Skeletal muscle satellite cell (primary cell): ENCODE measurements around the gene SPAG8.

GRCh38 chr9:35603485-35603916 is 1.6 kb upstream of the TESK1 start:
- CAGE, long polyA plus RNA, result no peak

DNA sequence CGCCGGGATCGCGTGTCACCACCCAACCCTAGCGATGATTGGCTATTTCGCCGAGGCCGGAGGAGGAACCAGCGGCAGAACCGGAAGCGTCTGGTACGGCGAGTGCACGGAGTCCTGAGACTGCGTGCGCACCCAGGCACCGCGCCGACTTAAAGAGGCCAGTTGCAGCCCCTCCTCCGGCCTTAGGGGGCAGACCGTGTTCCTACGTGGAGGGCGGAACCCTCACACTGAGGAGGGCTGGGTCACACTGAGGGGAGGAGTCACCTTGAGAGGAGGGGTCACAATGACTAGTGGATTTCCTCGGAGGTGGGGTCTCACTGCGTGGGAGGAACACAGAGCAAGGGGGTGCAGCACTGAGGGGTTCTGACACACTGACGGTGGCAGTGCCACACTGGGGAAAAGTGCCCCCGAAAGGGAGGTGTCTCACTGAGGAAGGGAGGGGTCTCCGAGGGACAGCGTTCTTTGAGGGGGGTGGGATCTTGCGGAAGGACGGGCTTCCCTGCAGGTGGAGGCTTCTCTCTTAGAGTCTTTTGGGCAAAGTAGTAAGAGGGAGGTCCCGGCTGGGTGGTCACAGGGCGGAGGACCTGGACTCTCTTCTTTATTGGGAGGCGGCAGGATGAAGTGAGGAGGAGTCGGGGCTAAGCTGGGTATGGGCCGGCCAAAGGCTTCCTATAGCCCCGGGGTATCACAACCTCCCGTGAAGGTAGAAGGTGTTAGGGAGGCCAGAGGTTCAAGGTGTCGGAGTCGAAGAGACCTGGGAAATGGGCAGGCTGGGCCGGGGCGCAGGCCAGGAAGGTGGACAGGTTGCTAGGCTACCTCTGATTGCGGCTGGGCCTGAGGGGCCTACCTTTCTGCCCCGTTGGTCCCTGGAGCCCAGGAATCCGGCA is 715 bp upstream of the TESK1 start:
- CAGE, long polyA plus RNA, result no peak

DNA sequence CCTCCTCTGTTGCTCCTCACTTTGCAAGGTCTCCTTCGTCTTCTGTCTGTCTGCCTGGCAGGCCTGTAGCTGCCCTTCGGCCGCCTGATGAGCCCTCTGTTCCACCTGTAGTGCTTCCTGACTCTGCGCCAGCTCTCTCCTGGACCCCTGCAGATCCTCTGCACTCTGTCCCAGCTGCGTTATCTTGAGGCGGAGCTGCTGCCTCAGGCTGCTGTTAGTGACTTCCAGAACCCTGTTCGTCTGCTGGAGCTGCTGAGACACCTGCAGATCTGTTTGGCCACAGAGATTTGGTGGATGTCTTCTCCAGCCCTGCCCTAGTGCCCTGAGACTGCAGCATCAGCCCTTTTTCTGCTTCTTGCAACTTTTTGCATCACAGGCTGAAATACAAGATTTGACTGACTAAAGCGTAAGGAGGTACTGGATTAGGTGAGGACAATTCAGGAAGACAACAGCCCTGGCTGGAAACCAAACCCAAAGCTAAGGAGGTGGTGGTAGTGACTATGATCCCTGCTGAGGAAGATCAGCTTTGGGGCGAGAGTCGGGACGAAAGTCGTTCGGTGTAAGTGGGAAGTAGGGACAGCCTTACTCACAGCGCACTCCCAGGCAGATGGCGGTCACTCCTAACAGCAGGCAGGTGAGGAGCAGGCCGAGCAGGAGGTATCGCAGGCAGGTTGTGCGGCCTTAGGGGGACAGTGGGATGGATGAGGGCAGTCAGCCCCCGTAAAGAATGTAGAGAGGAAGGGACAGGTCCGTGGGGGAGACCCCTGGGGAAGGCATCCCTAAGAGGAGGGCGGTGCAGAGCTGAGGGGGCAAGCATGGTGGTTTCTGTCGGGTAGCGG is 2.0 kb downstream of the CD72 start:
- CAGE, long polyA plus RNA, result no peak

DNA sequence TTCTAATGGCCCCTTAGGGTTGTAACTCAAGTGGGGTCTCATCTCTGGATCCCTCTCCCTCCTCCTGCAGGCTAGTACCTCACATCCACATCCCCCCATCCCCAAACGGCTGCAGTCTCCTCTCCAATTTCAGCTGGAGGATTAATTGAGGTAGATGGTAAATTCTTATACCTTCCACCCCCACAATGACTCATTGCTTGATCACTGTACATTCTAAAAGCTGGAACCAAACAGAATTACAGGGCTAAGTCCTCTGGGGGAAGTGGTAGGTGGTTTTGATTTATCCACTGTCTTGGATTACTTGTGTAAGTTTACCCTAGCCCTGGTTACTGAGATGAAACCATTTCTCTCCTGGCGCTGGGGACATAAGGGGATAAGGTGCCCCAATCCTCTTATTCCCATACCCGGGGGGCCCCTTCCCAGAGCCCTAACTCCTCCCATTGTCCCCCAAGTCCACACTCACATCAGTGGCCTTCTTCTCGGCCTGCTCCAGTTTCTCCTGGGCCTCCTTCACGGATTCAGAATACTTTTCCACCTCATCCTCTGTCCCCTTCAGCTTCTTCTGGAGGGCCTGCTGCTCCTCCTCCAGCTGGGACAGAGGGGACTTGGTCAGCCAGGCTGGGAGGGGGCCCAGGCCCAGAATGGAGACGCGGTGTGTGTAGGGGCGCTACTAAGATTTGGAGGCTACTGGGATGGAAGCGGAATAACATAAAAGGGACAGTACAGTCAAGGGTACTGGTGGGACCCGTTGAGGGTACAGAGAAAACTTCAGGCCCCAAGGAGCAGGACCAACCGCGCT is 843 bp downstream of the TPM2 start:
- CAGE, long polyA plus RNA, result no peak

- CAGE, long polyA plus RNA, result no peak
These were observed 8.5 kb upstream of the TPM2 start for GRCh38 chr9:35697885-35698989.

DNA sequence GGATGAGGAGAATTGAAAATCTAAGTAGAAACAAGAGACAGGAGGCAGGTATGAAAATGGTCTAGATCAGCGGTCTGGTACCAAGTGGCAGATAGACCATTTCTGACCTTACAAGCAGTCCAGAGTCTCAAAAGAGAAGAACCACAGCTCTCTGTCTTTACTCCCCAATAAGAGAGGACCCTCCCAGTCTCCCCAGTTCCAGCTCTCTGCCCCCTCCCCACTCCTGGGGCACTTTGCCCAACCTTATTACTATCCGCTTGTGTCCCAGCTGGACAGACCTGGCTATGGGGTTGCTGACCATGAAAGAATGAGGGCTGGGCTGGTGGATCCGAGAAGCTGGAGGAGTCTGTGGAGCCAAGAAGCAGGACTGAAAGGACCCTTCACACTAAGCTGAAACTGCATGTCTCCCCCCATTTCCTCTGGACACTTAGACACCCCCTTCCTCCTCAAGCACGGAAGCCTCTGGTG is 4.6 kb downstream of the TLN1 start:
- CAGE, long polyA plus RNA, result no peak

DNA sequence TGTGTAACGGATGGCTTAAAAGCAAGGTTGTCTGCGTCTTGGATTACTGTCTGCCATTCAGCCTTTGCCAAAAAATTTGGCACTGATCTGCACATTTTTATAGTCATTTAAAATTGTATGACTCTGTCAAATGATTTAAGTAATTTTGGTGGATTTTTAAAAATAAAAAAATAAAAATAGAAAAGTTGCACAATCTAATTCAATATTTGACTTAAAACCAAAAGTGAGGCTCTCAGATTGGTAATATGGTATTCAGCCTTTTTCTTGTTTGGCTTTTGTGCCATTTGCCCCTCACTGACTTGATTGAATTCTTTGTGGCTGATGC is 3.6 kb upstream of the MSMP start:
- CAGE, long polyA plus RNA, result no peak

DNA sequence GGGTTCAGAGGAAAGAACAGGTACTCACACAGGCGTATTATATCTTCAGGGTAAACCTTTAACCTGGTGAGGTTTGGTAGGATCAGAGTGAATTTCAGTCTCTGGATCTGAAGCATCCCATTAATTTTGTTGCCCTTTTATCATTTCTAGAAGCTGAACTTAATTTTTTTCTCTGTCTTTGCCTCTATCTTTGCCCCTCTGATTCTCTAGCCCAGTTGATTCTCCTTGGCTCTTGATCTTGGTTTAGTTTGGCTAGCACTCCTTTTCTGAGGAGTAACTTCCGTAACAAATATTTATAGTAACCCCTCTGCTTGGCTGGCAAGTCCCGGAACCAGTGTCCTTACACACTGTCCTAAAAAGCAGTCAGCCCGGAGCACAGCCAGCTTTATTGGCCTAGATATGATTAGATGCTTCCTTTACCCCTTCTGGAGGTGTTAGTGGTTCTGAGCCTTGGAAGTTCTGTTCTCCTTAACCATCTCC is 16.9 kb upstream of the MSMP start:
- CAGE, long polyA plus RNA, result no peak

DNA sequence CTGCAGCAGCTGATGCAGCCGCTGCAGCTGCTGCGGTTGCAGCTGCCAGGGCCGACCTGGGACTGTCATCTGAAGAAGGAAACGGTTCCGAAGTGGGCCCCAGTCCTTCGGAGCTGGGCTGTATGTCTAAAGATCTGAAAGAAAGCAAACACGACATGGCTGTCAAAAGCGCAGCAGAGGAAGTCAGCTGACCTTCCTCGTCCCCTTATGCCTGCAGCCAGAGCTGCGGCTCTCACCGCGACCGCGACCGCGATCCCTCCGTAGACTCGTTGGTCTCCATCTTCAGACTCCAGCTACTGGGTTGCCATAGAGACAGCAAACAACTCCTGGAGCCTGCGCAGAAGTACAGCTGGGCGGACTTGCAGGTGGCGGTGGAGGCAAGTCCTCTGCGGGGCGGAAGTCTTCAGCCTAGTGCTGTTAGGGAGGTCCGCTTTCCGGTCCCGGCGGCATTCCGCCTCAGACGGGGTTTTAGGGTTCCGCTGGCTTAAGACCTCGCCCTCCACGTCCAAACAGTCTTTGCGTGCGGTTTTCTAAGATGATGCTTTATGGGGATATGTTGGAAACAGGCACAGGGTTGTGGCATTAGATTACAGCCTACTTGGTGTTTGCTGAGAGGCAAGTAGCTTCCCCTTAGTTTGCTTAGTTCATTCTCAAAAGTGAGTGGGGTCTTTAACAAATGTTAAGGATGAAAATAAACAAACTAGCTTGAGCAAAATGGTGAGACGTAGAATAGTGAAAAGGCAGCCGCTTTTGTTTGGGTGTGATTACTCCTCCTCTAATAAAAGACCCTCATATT is at the start of gene SPAG8:
Gene SPAG8 (minus strand): TSS at position 395 of the 796 bp plus-strand sequence.
- CAGE, long polyA plus RNA, result start-site peak on the minus strand centred at position 398 of the sequence, 26 bp wide, 9 and 20 reads in 2 replicates

GRCh38 chr9:35834751-35835739 is 6.0 kb downstream of the TMEM8B start:
- CAGE, long polyA plus RNA, result no peak

DNA sequence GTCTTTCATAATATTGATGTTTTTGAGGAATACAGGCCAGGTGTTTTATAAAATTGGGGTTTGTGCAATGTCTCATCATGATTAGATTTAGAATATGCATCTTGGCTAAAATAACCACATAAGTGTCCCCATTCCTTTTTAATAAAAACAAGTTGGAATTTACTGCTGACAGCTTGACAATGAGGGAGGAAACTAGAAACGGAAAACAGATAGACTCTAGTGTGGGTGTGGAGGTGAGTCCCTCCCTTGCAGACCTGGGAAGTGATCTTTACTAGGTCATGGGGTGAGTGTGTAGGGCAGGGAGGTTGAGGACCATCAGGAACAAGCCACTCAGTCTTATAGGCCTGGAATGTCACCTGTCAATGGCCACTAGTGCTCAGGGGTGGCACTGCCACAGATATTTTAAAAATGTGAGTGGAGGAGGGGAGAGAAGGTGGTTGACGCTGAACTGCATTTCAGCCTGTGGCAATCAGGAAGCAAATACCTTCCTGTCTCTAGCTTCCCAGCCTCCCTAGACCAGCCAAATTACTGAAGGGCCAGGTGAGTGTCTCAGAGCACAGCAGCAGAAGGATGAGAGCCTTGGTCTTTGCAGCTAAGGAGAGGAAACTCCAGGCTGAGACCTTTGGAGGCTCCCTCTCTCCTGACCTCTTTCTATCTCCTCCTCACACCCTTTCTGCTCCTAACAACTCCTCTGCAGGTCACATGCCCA is 9.0 kb downstream of the OR2S2 start:
- CAGE, long polyA plus RNA, result no peak

GRCh38 chr9:36136921-36138020 is 738 bp downstream of the GLIPR2 start:
- CAGE, long polyA plus RNA, result no peak

- CAGE, long polyA plus RNA, result no peak
These were observed 14.2 kb downstream of the GLIPR2 start for GRCh38 chr9:36150520-36151257.

DNA sequence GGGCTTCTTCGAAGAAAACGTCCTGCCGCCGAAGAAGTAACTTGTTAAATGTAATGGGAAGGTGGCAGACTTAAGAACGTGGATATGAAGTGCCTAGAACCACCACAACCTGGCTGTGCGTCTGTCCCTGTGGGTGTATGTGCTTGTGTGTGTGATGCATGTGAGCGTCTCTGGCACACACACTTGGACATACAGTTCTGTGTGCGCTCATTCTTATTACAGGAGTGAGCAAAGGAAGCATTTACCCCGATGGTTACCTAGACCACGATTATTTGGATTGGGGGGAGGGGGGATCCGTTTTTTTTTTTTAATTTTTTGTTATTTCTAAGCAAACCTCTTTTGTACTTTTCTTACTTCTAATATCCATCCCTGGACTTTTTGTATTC is 6.7 kb upstream of the CCIN start:
- CAGE, long polyA plus RNA, result no peak

GRCh38 chr9:36349531-36350417 is 50.3 kb downstream of the RNF38 start:
- CAGE, long polyA plus RNA, result no peak

DNA sequence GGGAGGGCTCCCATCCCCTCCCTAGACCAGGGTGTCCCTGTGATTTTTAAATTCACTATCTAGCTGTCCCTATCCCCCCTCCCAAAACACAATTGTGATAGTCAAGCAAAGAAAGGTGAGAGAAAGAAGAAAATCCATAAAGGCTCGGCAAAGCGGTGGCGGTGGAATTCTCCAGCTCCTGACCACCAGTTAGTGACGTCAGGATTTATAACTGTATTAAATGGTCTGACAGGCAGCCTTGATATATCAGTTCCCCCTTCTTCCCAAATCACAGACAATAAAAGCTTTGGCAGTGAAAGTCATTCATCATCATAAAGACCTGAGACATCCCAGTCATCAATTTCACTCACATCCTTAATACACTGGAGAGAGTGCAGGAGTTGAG is 132.1 kb downstream of the PAX5 start:
- CAGE, long polyA plus RNA, result no peak

DNA sequence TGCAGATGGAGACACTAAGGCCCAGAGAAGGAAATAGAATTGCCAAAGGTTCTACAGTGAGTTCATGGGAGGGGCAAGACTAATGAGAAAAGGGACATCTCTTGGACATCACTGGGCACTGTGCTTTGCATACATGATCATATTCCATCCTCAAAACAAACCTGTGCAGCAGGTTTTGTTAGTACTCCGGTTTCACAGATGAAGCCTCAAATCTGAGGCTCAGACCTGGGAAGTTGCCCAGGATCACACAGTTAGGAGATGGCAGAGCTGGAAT is 13.3 kb upstream of the PAX5 start:
- CAGE, long polyA plus RNA, result no peak

DNA sequence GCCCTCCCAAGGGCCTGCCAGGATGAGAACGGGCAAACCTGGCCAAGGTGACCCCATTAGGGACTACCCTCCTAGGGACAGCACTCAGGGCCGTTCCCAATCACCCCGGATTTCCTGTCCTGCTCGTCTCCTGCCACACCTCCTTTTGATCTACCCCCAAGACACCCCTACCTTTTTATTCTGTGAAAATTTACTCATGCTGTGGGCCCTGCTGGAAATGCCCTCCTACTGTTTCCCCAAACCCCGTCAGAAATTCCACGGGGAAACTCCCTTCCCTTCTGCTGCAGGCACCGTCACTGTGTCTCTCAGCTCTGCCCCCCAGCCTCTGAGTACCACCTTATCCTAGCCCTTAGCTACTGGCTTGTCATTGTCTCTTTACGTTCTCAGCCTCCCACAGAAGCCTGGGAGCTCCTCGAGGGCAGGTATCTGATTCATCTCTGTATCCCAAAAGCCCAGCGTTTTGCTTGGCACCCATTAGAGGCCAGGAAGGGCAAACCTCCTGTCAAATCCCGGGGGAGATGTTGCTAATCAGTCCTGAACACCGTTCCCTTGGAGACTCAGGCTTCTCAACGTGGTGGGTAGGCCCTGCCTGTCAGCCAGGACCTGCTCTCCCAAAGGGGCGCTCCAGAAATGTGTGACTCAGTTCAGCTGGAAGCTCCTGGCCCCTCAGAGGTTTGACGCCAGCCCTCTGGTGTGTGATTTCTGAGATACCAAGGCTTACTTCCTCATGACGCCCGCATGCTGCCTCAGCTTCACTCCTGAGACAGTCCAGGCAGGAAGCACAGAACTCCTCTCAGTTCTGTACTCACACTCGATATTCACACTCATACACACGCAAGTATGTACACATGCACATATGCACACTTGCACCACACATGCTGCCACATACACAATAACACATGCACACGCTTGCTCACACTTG is 50.7 kb upstream of the GRHPR start:
- CAGE, long polyA plus RNA, result no peak

GRCh38 chr9:37408684-37409693 is 13.5 kb upstream of the GRHPR start:
- CAGE, long polyA plus RNA, result no peak

- CAGE, long polyA plus RNA, result no peak
These were observed 19.3 kb downstream of the GRHPR start for GRCh38 chr9:37441335-37442588.